Gastroesophageal sphincter (tissue), 4 donors: ENCODE measurements around the genes LYPLA2, FUCA1, NIPAL3 and NCMAP.

DNA sequence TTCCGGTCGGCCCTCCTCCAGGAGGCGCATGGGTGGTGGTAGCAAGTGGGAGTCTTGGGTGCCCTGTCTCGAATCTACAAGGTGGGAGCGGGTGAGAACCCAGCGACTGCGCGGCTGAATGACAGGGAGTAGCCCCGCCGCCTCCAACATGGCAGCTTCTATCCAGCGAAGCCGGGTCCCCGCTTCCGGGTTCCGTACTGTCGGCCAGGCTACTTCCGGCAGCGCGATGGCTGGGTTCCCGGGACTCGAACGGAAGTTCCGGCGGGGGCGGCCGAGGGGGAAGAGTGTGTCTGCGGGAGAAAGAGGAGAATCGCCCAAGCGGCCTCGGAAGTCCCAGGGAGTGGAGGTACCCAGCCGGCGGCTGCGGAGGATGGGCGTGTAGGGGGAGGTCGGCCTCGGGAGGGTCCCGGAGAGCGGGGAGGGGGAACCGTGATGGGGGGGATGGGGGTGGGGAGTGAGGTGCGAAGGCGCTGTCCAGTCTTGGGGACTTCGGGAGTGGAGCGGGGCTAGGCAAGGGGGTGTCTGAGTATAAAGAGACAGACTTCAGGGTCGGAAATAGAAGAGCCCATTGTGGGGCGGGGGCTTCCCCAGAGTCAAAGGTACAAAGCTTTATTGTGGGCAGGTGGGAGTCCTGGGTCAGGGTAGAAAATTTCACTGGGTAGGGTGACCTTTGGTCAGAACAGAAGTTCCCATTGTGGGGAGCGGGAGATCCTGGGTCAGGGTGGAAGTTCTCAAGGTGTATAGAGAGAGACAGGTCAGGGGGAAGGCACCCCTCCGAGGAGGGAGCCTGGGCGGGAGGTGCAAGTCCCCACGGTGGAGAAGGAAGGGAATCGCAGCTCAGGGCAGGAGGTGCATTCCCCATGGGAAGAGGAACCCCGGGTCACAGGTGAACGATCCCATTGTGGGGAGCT is at the start of gene LYPLA2:
Gene LYPLA2 (plus strand): TSS at position 241 of the 911 bp plus-strand sequence.
- PRO-cap, result bidirectional peak, plus-strand start at position 317 of the sequence, minus-strand start at position 130 of the sequence
- RAMPAGE, long total RNA, 4 experiments, result start-site peak on the plus strand in 4 of 4 experiments, centred at positions 261 to 281 of the sequence, 58 to 287 reads per replicate

DNA sequence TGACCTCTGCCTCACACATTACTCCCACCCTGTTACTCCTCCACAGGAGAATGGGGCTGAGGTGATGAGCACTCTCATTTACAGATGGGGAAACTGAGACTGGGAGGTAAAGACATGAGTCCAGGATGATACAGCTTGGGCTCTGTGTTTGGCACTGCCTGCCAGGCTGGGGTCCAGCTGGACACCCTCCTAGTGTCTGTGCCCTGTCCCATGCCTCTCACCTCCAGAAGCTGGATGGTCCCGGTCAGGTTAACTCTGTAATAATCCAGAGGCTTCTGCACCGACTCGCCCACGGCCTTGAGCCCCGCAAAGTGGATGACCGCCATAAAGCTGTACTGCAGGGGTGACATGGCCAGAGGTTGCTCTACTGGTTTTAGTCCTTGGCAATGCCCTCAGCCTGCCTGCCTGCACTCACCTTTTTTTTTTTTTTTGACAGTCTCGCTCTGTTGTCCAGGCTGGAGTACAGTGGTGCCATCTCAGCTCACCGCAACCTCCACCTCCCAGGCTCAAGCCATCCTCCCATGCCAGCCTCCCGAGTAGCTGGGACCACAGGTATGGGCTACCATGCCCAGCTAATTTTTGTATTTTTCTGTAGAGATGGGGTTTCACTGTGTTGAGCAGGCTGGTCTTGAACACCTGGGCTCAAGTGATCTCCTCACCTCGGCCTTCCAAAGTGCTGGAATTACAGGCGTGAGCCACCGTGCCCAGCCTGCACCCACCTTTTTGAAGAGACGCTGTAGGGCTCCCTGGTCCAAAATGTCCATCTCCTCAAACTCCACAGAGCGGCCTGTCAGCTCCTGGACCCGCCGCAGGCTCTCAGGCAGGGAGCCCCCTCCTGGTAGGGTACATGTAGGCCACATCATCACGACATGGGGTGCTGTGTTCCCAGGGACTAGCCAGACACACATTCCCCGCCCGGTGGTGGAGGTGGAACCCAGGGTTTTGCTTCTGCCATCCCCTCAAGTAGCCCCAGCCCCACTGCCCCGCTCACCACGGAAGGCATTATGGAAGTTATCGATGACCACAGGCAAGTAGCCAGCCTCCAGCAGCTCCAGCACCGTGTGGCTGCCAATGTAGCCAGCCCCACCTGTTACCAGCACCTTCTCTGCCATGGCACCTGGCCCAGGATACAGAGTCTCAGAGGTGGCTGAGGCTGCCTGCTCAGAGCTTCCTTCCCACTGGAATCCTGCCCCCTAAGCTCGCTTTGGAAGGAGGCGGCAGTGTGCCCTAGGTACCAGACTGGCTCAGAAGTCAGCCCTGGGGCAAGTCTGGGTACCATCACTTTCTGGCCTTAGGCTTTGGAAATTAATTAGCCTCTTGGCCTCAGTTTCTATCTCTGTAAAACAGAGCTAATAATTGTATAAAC is 2.2 kb downstream of the GALE start:
- PRO-cap, result no peak
- RAMPAGE, long total RNA, 4 experiments, result no peak in any of the 4 experiments

- PRO-cap, result no peak
- RAMPAGE, long total RNA, 4 experiments, result no peak in any of the 4 experiments
These were observed 1.3 kb upstream of the GALE start for GRCh38 chr1:23801756-23802377.

GRCh38 chr1:23868136-23868842 is at the start of gene FUCA1:
Gene FUCA1 (minus strand): TSS chr1:23868290.
- PRO-cap, result bidirectional peak, plus-strand start at chr1:23868531, minus-strand start at chr1:23868290
- RAMPAGE, long total RNA, 4 experiments, result start-site peak on the minus strand in 4 of 4 experiments, at chr1:23868287-23868337 at its widest, 43 to 343 reads per replicate

- PRO-cap, result no peak
- RAMPAGE, long total RNA, 4 experiments, result no peak in any of the 4 experiments
These were observed 4.0 kb downstream of the PNRC2 start for GRCh38 chr1:23963422-23964213.

DNA sequence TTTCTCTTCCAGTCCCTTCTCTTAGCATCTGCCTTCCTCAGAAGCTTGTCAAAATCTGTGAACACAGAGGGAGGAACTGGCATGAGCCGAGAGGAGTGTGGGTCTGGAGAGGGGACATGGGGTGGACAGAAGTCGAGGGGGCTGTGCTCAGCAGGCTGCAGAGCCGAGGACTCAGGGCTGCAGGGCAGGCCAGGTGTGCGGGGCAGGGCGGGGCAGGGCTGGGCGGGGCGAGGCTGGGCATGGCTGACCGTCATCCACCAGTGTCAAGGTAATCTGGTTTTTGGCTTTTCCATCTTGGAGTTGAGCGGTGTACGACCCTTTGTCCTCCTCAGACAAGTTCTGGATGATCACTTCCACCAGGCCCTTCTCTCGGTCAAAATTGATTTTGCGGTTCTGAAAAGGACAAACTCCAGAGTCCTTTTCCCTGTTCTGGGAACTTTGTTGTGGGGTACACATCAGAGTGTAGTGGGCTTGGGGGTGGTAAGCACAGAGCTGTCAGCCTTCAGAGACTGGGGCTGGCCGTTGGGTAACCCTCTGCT is 43.9 kb downstream of the MYOM3 start:
- PRO-cap, result no peak
- RAMPAGE, long total RNA, 4 experiments, result no peak in any of the 4 experiments

DNA sequence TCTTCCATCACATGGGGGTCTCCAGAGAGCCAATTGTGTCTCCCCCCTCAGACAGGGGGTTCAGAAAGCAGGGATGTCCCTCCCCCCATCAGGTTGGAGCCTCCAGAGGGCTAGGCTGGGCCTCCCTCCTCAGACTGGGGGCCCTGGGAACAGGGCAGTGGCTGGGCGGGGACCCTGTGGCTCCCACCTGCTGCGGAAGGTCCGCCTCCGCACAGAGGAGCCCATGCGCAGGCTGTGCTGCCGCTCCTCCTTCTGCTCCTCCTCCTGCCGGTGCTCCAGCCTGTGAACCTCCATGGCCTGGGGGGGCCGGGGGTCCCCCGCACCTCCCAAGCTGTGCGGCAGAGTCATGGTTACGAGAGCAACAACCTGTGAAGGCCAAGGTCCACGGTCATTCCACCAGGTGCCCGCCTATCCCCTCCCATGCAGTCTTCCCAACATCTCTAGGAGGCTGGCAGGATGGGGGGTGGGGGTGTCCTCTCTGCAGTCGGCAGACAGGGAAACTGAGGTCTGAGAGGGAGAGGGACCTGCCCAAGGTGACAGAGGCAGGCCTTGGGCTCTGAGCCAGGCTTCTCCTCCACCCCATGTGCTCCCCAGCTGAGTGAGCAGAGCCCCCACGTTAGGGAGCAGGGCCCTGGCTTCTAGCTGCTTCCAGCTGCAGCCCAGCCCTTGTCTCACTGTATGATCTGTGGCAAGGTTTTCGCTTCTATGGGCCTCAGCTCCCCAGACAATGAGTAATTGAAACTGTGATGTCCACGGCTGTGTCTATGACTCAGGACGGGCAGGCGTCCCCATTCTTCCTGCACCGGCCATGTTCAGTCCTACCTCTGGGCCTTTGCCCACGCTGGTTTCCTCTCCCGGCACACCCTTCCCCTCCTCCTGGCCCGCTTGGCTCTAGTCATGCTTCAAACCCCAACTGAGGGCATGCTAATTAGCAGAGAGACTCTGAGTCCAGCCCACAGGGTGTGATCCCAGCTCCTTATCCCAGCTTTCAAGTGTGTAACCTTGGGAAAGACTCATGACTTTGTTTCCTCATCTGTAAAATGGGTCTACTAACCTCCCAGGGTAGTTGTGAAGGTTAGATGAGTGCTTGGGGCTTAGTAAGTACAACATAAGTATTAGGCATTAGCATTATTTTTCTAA is 3.3 kb downstream of the MYOM3 start:
- PRO-cap, result unidirectional peak, minus-strand start at position 676 of the sequence
- RAMPAGE, long total RNA, 4 experiments, result no peak in any of the 4 experiments

- PRO-cap, result no peak
- RAMPAGE, long total RNA, 4 experiments, result start-site peak on the plus strand in 1 of 4 experiments, at chr1:24151491-24151543 at its widest, 32 reads per replicate
These were observed 8.4 kb upstream of the IL22RA1 start for GRCh38 chr1:24150894-24152221.

- PRO-cap, result bidirectional peak, plus-strand start at chr1:24415802, minus-strand start at chr1:24415630
- RAMPAGE, long total RNA, 4 experiments, result start-site peak on the plus strand in 3 of 4 experiments, at chr1:24415780-24415820 at its widest, 41 to 154 reads per replicate
These were observed at the start of gene NIPAL3 for GRCh38 chr1:24414776-24415986. Gene NIPAL3 (plus strand): TSS chr1:24415802.

DNA sequence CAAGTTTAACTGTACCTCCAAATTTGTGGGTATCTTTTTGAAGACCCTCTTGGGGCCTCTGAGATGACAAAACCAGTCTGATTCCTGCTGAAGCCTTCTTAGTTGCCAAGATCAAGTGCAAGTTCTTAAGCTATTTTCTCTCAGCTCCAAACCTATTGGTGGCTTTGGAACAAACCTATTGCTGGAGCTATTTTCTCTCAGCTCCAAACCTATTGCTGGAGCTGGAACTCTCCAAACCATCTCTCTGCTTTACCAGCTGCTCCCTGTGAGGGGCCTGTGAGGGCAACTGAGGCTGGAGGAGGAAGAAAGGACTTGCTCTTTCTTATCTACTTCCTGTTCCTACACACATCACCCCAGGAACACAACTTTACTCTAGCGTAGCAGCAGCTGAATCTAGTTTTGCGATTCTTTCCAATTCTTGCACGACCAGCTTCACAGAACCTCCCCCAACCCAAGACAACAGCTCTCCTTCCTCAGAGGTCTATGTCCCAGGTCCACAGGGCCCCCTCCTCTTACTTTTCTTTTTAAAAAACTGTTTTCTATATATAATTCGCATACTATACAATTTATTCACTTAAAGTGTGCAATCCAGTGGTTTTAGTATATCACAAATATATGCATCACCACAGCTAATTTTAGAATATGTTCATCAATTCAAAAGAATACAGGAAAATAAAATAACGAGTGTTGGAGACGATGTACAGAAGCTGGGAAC is 15.9 kb upstream of the RCAN3 start:
- PRO-cap, result no peak
- RAMPAGE, long total RNA, 4 experiments, result no peak in any of the 4 experiments

DNA sequence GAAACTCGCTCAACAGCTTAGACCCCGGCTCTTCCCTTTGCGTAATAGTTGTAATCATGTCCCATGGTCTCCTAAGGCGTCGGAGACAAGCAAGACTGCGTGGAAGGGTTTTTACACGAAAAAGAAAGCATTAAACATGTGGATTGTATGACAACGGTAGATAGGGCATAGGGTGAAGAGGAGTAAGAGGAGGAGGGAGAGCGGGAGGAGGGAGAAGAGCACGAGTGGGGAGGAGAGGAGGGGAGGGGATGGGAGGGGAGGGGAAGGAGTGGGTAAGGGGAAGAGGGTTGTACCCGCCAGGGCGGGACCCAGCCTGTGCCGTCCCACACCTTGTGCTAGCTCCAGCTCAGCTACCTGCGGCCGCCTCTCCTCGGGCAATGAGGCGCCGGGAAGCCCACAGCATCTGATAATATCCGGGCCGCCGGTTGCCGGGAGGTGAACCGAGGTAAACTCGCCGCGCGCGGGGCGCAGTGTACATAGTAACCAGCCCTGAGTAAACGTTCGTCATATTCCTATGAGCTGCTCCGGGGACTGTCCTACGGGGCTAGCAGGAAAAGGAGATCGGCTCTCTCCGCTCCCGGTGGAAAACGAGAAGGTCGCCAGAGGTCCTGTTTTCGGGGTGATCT is 504 bp upstream of the RCAN3 start:
- PRO-cap, result bidirectional peak, plus-strand start at position 504 of the sequence, minus-strand start at position 379 of the sequence
- RAMPAGE, long total RNA, 4 experiments, result start-site peak on the plus strand in 1 of 4 experiments, centred at position 337 of the sequence, 17 reads per replicate

GRCh38 chr1:24506359-24507379 is 4.0 kb downstream of the RCAN3 start:
- PRO-cap, result no peak
- RAMPAGE, long total RNA, 4 experiments, result no peak in any of the 4 experiments

DNA sequence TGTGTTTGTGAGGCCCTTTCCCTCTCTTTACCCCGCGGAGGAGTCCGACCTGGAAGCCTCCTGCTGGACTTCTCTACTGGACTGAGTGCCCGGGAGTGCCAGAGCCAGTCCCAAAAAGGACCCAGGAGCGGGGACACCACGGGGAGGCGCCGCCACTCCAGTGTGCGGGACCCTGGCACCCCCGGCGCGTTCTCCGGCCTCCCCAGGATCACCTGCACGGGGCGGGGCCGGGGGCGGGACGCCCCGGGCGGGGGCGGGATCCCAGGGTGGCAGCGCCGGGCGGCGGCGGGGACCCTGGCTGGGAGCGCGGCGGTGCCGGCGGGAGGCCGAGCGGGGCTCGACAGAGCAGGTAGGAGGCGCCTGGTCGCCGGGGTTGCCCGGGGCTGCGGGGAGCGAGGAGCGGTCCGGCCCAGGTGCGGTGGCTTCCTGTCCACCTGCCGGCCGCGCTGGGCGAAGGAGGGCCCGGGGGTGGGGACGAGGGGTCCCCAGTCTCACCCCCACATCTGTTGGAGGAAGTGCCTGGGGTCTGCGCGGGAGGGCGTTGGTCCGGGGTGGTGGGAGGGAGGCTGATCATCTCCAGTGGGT is at the start of gene NCMAP:
Gene NCMAP (plus strand): TSS at position 267 of the 585 bp plus-strand sequence.
- PRO-cap, result no peak
- RAMPAGE, long total RNA, 4 experiments, result start-site peak on the plus strand in 1 of 4 experiments, centred at position 293 of the sequence, 11 reads per replicate

- PRO-cap, result no peak
- RAMPAGE, long total RNA, 4 experiments, result no peak in any of the 4 experiments
These were observed 51.0 kb upstream of the CLIC4 start for GRCh38 chr1:24694112-24694836.

DNA sequence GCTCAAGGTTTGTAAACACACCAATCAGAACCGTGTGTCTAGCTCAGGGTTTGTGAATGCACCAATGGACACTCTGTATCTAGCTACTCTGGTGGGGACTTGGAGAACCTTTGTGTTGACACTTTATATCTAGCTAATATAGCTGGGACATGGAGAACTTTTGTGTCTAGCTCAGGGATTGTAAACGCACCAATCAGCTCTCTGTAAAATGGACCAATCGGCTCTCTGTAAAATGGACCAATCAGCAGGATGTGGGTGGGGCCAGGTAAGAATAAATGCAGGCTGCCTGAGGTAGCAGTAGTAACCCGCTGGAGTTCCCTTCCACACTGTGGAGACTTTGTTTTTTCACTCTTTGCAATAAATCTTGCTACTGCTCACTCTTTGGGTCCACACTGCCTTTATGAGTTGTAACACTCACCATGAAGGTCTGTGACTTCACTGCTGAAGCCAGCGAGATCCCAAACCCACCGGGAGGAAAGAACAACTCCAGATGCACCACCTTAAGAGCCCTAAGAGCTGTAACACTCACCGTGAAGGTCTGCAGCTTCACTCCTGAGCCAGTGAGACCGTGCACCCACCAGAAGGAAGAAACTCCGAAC is 23.1 kb upstream of the CLIC4 start:
- PRO-cap, result no peak
- RAMPAGE, long total RNA, 4 experiments, result no peak in any of the 4 experiments

DNA sequence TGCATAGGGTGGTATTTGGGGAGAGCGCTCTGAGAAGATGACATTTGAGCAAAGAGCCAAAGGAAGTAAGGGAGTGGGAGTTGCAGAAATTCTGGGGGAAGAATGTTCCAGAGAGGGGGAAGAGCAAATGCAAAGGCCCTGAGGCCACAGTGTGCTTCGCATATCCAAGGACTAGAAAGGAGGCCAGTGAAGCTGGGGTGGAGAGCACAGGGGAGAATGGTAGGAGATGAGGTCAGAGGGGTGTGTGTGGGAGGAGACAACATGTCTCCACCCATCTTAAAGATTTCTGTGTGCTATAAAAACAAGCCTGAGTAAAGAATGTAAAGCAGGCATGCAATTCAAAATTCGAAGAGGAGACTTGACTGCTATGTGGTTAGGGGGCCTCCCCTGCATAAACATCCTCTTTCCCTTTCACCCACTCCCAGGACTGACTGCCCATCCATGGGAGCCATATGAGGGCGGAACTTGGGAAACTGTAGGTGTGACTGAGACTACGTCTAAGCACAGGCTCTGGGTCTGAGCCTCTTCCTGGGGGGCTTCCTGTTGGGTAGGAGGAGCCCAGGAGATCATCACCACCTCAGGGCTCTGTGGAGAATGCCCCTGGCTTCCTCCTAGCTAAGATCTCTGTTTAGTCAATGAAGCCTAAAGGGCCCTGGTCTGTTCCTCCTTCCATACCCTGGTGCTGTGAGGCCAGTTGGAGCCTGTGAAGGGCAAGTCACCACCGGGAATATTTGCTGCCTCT is 2.9 kb upstream of the CLIC4 start:
- PRO-cap, result no peak
- RAMPAGE, long total RNA, 4 experiments, result no peak in any of the 4 experiments

DNA sequence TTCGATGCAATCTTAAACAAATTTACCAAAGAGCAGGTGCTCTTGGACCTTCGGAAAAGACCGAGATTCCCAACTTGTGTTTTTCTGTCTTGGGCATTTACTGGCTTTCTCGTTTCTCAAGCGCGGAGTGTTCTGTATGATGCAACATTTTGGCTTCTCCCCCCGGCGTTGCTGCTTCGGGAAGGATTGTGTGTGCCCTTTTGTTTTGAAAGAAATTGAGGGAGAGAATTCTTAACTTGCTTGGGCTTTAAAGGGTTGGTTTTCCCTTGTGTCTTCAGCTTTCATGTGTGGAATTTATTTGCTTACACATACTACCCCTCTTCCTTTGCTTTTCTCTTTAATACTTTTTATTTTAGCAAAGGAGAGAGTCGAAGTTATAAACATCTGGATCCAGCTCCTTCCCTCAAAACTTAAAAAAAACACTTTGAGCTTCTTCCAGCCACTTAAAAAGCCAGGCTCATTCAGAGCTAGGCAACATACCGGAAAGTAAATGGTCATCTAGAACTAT is 953 bp downstream of the CLIC4 start:
- PRO-cap, result unidirectional peak, minus-strand start at position 129 of the sequence
- RAMPAGE, long total RNA, 4 experiments, result no peak in any of the 4 experiments

- PRO-cap, result no peak
- RAMPAGE, long total RNA, 4 experiments, result no peak in any of the 4 experiments
These were observed 24.6 kb downstream of the RUNX3 start for GRCh38 chr1:24905429-24905900.

DNA sequence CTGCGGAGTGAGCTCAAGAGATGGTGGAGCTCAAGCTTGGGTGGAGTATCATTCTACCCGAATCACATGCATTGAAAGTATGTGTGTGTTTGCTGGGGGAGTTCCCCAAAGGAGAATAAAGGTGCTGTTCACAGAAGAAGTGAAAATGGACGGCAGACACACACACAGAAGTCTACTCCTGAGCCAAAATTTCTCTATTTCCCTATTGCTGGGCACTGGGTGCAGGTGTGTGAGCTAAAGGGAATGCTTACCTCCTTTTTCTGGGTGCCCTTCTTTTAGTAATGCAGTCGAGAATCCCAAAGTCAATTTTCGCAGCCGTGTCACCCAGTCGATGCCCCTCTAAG is 58.3 kb upstream of the RUNX3 start:
- PRO-cap, result no peak
- RAMPAGE, long total RNA, 4 experiments, result no peak in any of the 4 experiments

GRCh38 chr1:24992672-24993147 is 62.6 kb upstream of the RUNX3 start:
- PRO-cap, result no peak
- RAMPAGE, long total RNA, 4 experiments, result no peak in any of the 4 experiments